Tongue (tissue), 2 donors: ENCODE measurements around a stretch of chr2.

DNA sequence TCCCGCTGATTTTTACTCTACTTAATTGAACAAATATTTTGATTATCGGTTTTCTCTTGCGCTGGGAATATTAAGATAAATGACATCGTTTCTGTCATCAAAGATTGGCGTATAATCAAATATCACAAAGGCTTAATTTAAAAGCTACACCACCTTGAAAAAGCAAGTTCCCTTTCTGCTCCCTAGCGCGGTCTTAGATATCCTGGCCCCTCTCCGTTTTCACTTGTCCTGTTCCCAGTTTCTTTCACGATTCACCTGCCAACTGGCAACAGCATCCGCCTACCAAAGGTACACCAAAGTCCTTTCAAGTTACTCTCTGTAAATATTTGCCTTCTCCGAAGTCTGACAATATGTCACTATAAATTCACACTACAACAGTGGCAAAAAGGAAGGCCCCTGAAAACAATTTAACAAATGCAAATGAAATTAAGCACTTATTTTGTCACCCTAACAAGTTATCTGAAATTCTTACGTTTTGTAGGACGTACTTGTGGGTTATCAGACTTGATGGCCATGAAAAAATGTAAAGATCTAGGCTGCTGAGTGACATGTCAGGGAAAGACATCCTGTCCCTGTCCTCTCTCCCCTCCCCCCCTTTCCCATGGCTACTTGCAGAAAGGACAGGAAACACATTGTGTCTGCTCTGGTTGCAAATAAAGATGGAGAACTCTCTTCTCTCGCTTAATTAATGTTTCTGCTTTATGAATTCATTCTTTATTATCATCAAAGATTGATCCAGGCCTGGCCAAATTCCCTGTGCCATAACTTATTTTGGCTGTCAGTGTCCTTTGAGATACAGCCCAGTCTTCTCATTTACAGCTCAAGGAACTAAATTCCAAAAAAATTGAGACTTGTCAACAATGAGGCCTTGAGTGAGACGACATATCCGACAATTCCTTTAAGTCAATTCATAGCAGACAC lies 1.3 kb upstream of the STRN start:
- RAMPAGE, long total RNA = no peak

GRCh38 chr2:37133825-37134667 lies 22.7 kb downstream of the EIF2AK2 start:
- RAMPAGE, long total RNA = no peak

DNA sequence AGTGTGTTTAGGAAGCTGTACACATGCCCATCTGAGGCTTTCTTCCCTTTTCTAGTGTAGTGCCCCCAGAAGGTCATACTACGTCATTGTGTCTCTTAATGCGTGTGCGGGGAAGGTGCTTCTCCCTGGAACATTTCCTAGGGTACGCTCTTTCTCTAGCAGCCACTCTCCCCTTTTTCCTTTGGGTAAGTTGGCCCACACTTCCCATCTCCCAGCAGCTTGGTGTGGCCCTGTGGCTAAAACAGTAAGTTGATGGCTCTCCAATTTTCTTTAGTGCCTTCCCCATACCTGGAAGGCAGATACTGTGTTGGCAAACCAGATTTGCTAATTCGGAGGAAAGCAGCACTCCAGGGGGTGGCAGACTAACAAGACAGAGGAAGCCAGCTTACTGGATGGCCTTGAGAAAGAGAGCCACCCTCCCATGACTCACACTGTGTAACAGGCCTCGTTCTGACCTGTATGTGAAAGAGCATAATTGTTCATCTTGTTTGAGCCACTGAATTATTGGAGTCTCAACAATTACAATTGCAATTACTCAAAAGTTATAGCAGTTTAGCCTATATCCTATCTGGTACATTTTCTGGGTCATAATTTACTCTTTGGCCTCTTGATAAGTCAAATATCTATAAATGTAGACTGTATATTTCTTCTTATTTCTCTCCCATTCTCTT lies 1.3 kb upstream of the SULT6B1 start:
- RAMPAGE, long total RNA = no peak

DNA sequence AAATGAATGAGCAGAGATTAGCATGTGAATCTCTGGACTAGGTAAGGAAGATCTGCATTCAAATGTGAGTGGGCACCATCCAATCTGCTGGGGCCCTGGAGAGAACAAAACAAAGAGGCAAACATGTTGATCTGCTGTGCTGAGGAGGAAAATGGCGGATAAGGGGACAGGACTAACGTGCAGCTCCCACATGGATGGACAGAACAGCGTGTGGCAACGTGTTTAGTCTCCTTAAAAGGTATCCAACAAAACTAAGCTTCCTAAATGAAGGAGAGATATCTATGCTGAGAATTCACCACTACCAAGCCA lies 9.7 kb downstream of the CEBPZOS start:
- RAMPAGE, long total RNA = no peak

DNA sequence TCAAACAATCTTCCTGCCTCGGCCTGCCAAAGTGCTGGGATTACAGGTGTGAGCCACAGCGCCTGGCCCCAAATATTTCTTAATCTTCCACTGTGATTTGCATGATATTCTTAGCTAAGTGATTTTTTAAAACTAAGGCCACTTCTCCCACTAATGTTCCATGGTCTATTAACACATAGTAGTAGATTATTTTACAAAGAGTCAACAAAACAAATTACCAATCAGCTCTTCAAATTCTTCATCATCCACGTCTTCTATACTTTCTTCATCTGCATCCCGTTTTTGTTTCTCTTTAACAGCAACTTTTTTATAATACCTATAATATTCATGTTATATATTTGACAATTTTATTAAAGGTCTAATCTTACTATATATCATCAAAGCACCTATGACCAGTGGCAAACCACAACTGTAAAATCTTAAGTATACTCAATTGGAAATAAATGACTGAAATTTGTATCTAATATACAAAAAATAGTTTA lies 17.4 kb downstream of the CEBPZOS start:
- RAMPAGE, long total RNA = no peak

DNA sequence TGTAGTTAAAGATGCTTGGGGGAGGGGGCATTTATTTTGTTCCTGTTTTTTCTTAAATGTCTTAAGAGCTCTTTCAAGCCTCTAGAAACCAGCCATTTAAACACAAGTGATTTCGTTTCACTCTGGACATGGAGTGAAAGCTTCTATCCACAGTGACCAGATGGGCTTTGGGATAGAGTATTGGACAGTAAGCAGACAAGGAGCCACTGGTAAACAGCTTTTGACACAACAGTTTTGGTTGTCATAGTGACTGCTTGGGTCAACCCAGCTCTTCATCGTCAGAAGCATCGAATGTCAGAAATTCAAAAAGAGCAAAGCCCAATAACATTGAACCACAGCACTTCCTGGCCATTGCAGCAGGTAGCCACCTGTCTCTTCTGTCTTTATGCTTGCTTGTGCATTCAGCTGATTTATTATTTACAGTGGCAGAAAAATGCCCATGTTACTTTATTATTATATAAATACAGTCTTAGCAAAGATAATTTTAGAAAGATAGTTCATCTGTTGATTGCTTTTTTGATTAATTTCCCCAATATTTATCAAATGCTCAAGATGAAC lies 5.1 kb downstream of the QPCT start:
- RAMPAGE, long total RNA = no peak

- RAMPAGE, long total RNA = no peak
These were observed 102.3 kb downstream of the CDC42EP3 start for GRCh38 chr2:37569233-37569535.

DNA sequence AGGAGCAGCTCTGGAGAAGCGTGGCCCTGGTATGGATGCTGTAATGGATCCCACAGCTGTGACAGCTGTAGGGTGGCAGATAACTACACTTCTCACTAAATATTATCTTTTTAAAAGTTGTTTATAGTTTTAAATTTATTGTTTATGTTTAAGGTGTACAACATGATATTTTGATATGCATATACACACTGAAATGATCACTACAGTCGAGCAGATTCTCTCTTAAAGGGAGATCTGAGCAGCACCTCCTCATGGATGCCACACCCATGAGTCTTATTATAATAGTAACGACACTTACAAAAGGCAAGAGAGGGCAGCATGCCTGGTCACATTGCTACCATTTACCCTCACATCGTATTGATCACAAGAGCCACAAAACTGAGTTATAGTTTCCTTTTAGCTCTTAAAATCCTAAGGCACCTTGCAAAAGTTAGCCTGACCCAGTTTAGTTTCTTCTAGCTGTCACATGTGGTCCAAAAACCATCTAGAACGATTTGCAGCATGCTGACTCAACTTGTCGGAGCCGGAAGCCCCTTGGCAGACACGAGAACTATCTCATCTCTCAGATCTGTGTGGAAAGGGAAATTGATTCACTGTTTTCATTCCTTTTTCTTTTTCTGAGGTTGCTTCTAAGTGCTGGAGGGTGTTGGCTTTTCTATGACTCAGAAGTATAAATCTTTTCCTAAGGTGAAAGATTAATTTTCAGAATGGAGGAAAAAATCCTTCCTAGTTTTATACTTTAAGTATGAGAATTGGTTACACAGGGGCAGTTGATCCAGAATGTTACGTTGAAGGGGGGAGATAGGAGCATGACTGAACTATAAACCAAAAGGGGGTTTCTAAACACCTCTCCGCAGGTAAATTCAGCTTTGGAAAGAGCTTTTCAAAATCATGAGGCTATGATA lies 85.3 kb downstream of the CDC42EP3 start:
- RAMPAGE, long total RNA = no peak

DNA sequence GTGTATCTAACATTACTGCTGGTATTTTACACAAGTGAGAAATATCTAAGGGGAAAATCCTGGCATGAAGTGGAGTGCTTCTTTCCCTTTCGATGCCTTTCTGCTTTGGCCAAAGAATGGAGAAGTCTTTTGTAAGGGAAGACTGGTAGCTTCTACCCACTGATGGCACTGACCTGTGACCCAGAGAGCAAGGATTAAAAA lies 86.5 kb upstream of the CDC42EP3 start:
- RAMPAGE, long total RNA = no peak

DNA sequence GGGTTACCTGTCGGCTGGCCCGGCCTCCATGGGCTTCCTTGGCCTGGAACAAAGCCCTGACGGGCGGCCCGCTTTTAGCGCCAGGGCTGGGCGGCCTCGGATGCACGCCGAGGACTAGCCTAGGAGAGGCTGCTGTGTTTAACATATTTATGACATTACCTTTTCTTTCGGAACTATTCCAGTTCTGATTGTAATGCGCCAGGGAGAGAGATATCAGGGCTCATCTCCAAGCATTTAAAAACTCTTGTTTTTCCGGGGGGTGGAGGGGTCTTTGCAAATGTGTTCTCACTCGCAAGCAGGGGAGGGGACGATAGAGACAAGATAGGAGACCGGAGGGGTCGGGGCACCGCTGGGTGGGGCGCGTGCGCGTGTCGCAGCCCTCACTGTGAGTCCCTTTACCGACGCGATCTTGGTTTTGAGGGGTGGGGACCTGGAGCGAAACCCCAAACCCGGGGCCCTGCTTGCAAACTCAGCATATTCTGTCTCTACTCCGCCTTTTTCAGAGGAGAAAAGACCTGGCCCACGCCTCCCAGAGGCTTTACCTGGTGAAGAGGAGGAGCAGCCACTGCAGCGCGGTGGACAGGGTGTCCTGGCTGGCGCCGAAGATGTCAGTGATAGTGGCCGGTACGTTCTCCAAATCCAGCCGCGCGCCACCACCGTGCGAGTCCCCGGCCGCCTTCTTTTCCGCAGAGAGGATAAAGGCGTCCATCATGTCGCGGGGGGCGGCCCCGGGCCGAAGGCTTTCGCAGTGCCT lies 2.0 kb downstream of the CYP1B1 start:
- RAMPAGE, long total RNA = no peak

DNA sequence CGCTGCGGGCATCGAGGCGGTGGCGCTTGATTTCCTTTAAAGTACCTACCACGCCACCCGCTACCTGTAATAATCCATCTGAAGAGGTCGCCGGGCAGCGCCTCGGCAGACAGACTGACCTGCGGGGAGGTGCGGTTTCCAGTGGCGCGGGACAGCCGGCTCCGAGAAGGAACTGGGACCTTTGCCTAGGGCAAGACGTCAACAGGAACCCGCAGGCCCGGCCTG lies 378 bp downstream of the CYP1B1 start:
- RAMPAGE, long total RNA = no peak

DNA sequence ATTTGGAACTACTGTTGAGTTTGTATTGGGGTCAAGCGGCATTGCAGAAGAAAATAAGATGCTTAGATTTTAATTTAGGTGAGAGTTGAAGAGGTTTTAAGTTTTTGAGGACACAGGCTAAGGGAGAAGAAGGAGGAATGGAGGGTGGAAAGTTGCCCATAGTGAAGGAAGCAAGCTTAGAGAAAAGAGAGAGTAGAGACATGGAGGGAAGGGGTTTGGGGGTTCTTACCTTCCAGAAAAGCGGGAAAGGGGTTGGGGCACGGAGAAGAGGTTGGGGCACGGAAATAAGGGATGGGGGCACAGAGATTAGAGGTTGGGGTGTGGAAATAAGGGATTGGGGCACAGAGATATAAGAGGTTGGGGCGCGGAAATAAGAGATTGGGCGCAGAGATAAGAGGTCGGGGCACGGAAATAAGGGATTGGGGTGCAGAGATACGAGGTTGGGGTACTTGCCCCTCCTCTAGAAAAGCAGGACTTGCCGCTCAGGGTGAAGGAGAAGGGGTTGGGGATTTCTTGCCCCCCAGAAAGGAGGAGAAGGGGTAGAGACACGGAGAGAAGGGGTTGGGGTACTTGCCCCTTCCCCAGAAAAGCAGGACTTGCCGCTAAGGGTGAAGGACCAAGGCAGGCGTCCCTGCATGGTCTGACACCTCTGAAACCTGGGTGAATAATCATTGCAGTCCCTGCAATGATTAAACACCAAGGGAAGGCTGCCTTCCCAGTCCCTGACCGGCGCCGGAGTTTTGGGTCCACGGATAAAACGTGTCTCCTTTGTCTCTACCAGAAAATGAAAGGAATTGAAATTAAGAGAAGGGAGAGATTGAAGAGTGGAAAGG lies 9.3 kb upstream of the CYP1B1 start:
- RAMPAGE, long total RNA = no peak

DNA sequence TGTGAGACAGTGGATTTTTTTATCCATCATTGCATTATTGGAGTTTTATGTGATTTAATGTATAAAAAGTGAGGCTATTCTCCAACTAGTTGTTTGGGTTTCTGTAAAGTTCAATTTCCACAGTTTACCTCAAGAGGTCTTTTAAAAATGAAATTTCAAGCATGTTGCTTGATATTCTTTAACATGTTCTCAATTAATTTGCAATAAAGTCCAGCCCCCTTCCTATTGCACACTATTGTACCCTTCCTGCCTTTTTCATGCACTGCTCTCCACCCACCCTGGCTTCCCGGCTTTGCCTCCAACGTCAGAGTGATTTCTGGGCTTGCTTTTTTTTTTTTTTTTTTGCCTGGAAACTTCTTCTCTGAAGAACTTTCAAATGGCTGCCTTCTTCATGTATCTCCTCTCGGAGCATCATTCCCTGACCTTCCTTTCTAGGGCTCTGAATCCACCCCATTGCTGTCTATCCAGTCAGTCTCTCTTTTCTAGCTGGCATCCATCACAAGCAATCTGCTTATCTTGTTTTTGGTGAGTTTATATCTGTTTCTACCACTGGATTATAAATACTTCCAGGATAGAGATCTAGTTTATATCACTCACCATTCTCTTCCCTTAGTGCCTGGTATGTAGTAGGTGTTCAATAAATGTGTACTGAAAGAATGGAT lies 24.4 kb upstream of the CYP1B1 start:
- RAMPAGE, long total RNA = no peak

GRCh38 chr2:38106393-38107331 lies 30.7 kb upstream of the CYP1B1 start:
- RAMPAGE, long total RNA = no peak

DNA sequence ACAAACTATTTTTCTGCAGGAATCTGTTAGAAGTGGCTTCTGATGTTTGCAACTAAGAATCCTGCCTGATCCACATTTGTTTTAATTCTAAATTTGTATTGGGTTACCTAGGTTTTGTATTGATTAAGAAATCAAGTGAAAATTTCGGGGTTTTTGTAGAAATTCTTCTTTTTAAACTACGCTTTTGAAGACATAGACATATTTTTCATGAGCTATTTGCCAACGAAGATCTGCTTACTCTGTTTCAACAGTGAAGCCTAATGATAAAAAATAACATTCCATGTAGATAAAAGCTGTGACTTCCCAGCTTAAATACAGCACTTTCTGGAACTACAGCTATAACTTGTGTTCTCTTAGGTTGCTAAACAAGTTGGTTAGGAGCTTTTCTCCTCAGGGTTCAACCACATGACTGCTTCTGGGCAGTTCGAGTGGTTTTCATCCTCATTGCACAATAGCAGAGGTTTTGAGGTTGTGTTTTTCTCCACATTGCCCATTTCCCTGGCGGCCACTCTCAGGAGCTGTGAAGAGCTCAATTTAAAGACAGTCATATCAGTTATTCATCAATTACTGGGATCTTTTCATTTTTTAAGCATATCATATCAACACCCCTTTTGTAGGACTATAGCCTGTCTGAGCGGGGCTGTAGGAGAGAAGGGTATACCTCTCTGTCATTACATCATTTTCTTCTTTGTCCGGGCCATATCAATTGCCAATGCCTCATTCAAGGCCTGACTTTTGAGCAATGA lies 102.1 kb upstream of the CYP1B1 start:
- RAMPAGE, long total RNA = no peak

DNA sequence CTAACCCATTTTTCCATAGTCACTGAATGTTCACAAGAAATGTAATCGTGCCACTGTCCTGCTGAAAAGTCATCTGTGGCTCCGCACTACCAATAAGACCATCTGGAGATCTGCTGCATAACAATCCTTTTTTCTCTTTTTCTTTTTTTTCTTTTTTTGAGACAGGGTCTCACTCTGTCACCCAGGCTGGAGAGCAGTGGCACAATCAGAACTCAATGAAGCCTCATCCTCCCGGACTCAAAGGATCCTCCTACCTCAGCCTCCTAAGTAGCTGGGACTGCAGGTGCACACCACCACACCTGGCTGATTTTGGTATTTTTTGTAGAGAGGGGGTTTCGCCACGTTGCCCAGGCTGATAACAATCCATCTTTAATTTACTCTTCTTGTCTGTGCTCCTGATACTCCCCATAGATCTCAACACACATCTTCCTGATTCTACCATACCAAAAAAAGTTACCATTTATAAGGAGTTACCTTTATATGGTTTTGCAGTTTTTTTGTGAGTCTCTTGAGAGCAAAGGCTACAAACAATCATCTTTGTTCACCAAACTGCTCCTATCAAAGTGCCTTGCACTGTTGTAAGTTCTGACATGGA lies 55.4 kb downstream of the ATL2 start:
- RAMPAGE, long total RNA = no peak

DNA sequence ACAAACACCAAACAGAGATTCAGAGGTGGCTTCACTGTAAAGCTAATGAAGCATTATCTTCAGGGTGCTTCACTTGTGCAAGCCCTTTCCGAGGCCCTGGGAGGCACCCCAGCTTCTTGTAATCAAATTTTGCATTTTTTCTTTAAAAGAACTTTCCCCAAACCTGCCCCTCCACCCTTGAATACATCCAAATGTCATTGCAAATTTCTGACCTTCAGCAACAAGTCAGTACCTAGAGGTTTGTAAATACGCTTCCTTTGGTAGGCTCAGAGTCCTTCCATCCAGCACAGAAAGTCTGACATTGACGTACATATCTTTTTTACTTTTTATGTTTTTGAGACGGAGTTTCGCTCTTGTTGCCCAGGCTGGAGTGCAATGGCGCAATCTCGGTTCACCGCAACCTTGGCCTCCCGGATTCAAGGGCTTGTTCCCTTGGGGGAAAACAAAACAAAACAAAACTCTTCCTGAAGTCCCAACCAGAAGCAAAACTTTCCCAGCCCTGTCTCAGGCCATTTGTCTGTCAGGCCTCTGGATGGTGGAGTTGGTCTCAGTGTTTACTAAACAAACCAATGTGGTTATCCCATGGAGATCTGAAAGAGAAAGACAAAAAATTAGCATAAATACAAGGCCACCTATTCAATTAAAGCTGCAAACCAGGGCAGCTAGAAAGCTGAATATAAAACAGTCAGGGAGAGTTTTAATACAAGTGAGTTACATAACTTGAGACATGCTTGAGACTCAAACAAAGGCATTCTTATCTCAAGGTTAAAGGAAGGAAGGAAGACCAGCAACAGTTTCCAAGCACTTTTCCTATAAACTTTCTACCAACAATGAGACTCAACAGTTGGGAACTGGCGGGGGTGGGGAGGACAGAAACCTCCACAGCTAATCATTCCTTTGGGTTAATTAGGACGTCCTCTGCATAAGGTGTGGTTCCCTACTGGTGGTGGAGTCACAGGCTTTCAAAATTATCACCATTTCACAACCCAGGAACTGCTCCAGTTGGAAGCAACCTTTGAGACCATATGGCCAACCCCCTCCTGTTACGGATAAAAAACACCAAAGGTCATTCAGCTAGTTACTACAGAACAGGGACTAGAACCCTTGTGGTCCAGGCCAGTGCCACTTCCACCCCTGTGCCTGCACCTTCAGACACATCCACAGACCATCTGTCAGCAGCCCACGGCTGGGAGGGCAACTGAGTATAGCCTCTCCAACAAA lies 29.7 kb upstream of the ATL2 start:
- RAMPAGE, long total RNA = no peak

- RAMPAGE, long total RNA = no peak
These were observed 76.3 kb upstream of the ATL2 start for GRCh38 chr2:38453420-38453805.

DNA sequence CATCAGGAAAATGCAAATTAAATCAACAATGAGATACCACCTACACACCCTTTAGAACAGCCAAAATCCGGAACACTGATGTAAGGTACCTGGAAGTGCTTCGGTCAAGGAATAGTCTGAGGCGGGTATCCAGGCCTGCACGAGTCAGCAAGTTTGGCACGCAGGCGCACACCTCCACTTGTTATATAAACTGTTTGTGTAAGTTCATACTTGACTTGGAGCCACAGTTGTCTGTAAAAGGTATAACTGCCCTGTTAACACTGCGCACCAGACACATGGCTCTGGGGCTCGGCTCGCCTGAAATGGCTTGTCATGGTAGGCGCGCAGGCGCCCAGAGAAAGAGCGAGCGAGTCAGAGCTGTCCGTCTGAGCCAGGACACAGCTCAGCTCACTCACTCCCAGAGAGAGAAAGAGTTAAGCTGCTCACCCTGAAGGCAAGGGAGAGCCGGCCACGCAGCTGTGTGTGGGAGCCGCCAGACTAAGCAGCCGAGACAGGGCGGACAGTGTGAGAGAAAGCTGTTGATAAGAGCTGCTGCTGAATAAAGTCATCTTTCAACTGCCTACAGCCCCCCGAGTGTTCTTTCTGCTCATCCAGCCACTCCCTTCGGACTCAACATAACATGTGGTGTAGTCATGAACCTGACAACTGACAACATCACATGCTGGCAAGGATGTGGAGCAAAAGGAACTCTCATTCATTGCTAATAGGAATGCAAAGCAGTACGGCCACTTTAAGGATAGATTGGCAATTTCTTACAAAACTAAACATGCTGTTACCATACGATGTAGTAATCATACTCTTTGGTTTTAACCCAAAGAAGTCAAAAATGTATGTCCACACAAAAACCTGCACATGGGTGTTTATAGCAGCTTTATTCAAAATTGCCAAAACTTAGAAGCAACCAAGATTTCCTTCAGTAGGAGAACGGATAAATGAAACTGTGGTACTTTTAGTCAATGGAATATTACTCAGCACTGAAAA lies 87.1 kb downstream of the HNRNPLL start:
- RAMPAGE, long total RNA = no peak

GRCh38 chr2:38527866-38528457 lies 74.8 kb downstream of the HNRNPLL start:
- RAMPAGE, long total RNA = no peak